Mesenchymal stem cell of Wharton's jelly (primary cell): ENCODE results near the genes ZNF718 and SLC49A3.

DNA sequence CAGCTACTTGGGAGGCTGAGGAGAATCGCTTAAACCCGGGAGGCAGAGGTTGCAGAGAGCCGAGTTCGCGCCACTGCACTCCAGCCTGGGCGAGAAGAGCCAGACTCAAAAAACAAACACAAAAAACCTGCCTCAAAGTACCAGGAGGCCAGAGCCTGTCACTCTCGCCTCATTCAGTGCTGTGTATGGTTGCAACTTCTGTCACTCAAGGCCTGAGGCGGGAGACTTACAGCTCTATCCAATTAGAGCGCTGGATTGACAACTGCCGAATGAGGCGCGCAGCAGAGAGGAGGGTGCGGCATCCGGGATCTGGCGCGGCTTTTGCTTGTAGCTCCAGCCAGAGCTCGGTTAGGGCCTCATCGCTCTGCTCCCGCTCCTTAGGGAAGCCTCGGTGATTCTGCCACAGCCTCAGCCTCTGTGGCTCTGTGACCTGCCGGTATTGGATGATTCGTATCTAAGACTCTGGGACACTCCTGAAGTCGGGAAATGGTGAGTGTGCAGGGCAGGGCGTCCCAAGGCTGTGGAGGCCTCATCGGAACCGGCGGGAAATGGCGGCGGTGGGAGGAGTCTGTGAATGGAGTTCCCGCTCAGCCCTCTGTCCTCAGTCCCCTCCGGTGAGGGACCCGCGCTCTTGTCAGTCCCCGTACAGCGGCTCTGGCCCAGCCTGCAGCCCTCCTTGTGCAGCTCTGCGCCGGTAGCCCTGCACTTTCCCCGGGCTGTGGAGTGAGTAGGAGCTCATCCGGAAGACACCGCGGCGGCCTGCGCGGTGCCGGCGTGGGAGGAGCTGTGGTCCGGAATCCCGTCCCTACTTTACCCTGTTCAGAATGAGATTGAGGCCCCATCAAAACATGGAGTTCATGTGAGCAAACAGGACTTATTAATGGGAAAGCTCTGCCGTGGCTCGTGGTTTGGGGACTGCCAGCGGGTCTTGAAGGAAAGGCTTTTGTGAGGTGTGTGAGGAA is at the start of gene ZNF718:
Gene ZNF718 (plus strand): TSS at position 317 of the 962 bp plus-strand sequence.
- CAGE, long polyA plus RNA = no peak

DNA sequence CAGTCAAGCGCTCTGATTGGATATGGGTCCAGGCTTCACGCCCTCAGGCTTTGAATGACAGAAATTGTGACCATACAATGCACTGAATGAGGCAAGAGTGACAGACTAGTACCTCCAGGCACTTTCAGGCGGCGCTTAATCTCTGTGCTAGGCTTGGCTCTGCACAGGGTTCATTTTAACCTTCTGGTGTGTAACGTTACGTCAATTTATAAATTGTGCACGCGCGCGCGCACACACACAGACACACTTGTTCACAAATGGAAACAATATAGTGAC is 24.8 kb downstream of the ZNF721 start:
- CAGE, long polyA plus RNA = no peak

DNA sequence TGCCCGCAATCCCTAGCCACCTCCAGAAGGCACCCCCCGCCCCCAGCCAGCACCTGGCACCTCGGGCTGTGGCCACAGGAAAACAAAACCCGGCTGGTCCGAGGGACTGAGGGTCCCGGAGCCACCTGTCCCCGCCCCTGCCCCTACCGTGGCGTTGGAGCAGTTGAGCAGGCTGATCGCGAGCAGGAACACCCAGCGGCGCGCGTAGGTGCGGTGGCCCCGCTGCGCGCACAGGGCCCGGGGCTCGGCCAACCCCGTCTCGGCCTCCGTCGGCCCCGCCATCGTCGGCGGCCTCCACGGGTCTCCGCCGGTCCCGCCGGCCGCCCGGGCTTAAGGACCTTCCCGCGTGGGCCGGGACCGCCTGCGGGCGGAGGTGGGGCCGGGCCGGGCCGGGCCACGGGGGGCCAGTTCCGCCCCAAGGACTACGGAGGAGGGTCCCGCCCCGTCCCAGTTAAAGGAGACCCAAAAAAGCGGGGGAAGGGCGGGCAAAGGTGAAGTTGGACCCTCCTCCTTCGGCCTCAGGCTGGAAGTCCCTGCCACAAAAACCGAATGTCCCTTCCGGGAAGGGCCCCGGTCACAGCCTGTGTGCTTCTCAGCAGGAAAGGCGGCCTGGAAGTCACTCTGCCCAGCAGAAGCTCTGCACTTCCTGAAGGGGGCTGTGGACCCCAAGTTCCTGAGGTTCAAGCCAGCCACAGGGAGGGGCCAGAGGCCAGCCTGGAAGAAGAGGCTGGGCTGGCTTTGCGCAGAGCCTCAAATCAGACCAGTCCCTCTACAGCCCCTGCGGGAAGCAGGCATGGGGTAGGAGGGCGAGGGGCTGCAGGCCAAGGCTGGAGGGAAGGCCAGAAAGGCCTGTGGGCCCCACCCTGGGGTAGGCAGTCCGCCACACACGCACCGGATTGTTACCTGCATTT is at the start of gene SLC49A3:
Gene SLC49A3 (minus strand): TSS at position 306 of the 911 bp plus-strand sequence.
- CAGE, long polyA plus RNA = no peak

DNA sequence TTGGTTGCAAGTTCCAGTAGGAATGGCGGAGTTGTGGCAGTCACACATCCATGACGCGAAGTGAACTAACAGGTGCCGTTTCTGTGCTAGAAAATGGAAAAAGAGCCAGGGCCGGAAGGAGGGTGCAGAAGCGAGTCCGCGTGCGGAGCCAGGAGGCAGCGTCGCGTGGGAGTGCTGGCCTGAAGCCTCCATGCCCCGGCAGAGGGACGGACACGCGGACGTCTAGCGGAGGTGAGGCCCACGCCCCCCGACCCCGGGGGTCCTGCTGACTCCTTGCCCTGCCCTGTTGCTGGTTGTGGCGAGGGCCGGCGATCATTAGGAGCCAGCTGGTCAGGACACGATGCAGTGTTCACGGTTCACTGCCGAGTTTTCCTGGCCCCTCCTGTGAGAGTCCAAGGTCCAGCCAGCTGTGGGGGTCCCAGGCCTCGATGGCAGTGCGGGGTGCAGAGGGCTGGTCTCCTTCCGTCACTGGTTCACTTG is 25.3 kb downstream of the PCGF3 start:
- CAGE, long polyA plus RNA = no peak

GRCh38 chr4:768829-769713 is 56.9 kb downstream of the CPLX1 start:
- CAGE, long polyA plus RNA = no peak

- CAGE, long polyA plus RNA = no peak
These were observed 36.4 kb downstream of the CPLX1 start for GRCh38 chr4:789564-789893.

DNA sequence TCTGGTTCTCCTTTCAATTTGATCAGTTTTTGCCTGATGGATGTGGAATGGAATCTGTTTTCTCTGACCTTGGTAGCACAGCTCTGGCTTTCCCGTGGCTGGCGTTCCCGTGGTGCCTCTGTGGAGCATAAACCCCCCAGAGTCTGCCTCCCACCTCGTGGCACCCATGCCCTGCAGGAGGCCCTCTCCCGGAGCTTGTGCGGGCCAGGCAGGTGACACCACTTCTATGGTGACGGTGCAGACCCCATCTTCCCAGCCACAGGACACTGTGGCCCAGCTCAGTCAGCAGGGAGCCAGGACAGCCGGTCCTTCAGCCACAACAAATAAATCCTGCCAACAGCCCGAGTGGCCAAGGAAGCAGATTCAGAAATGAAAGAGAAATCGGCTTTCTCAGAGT is 52.7 kb upstream of the CPLX1 start:
- CAGE, long polyA plus RNA = no peak

DNA sequence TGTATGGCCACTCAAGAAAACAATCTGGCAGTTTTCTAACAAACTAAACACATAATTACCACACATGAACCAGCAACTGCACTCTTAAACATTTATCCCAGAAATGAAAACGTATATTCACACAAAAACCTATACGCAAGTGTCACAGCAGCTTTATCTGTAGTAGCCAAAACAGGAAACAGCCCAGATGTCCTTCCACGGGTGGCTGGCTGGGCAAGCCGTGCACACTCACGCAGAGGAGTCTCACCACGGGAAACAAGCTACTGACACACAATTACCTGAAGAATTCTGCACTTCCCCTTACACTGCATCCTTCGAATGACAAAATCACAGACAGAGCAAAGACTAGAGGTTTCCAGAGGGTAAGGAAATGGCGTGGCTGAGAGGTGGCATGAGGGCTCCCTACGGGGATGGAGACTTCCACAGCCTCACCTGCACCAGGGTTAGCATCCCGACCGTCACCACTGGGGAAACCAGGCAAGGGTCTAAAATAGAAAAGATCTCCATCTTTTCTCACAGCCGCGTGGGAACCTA is 9.3 kb downstream of the GAK start:
- CAGE, long polyA plus RNA = no peak

DNA sequence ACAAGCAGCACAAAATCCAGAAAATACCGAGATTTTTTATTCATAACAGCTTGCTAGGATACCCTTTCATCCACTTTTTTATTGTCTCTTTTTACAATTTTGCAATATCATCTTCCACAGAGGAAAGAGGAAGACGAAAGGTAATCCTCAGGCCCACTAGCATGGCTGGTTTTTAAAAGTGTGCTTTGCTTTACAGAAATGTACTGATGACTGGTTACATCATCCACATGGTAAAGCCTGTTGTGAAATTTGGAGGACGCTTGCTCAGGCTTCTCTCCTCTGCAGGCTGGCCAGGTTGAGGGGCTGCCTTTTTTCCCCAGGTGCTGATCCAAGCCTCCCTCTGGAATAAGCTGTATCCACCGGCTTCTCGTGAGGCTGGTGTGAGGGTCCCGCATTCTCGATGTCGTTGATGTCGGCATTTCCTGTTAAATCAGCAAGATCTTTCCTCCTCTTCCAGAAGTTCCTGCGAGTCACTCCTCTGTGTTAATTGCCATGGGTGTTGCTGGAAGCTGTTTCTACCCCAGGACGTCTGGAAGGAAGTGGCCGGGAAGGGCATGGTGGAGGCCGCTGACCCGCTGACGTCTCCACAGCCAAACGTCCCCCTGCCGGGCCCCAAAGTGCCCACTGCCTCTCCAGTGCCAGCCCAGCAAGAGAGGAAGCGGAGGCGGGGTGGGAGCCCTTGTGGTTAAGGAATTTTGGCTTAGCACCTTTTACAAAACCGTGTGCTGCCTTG is 5.8 kb upstream of the DGKQ start:
- CAGE, long polyA plus RNA = no peak

- CAGE, long polyA plus RNA = no peak
These were observed 456 bp upstream of the IDUA start for GRCh38 chr4:986348-986828.

DNA sequence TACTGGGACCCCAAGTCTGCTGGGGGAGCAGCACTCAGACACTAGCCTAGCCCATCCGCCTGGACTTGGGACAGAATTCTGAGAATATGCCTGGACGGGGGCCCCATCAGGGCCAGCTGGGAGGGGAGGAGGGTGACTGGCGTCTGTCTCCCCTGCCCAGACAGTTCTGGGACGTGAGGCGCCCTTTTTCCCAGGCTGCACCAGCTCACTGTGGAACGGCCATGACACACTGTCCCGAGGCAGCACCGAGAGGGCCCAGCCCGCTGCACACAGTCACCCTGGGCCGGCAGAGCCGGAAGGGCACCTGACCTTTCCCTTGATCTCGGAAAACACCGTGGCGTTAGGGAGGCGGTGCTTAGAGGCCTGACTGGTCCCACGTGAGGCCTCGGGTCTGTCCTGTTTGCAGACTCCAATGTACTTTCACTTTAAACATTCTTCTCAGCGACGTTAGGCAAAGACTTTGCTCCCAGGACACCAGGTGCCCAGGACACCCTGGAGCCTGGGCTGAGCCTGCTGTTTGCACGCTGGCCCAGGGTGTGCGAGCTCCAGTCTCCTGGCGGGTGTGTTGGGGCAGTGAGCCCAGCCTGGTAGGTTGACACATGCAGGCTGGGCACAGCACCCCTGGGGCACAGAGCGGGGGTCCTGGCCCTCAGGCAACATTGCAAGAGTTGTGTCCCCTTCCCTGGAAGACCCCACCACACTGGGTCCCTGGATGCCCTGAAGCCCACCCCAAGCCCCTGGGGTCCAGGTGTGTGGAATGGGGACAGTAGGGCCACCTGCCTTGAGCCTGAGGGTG is 594 bp downstream of the SLC26A1 start:
- CAGE, long polyA plus RNA = no peak

GRCh38 chr4:1001977-1002200 is 8.7 kb upstream of the SLC26A1 start:
- CAGE, long polyA plus RNA = no peak

- CAGE, long polyA plus RNA = no peak
These were observed 2.5 kb upstream of the FGFRL1 start for GRCh38 chr4:1008887-1009362.

DNA sequence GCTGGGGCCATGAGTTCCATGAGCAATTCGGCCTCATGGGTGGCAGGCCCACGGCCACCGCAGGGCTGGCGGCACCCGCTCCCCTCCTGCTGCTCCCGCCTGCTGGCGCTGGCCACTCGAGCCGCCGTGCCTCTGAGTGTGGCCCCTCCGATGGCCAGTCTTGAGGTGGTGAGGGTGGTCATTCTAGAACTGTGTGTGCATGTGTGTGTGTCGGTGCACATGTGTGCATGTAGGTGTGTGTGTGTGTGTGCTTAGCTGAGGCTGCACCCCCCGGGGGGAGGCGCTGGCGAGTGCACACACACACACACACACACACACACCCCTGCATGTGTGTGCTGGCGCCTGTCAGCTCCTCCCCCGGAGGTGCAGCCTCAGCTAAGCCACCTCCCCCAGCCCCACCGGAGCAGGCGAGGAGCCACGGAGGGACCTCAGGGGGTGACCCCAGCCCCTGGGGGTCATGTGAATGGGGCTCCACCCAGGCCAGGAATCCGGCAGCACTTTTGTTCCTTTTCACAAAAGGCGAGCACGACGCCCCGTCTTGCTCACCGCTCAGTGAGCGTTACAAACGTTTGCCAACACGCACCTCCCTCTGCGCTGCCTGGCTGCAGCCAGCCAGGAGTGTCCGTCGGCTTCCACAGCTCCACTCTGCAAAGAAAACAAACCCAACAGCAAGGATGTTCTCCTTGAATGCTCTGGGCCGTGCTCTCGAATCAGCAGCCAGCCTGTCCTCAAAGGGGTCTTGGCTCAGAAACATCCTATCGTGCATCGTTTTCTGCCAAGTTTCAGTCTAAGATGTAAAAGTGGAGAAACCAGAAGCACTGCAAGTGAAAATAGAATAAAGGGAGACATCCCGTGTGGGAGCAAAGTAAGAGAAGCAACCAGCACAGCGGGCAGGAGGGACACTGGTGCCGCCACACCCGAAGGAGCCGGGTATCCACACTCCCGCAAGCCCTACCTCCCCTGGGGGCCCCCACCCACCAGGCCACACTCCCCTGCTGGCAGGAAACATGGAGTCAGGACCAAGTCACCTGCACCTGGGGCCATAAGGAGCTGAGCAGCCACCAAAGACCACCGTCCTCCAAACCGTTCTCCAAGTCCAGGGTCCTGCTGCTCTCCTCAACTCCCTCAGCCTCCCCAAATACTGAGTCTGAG is 30.1 kb downstream of the FGFRL1 start:
- CAGE, long polyA plus RNA = no peak

DNA sequence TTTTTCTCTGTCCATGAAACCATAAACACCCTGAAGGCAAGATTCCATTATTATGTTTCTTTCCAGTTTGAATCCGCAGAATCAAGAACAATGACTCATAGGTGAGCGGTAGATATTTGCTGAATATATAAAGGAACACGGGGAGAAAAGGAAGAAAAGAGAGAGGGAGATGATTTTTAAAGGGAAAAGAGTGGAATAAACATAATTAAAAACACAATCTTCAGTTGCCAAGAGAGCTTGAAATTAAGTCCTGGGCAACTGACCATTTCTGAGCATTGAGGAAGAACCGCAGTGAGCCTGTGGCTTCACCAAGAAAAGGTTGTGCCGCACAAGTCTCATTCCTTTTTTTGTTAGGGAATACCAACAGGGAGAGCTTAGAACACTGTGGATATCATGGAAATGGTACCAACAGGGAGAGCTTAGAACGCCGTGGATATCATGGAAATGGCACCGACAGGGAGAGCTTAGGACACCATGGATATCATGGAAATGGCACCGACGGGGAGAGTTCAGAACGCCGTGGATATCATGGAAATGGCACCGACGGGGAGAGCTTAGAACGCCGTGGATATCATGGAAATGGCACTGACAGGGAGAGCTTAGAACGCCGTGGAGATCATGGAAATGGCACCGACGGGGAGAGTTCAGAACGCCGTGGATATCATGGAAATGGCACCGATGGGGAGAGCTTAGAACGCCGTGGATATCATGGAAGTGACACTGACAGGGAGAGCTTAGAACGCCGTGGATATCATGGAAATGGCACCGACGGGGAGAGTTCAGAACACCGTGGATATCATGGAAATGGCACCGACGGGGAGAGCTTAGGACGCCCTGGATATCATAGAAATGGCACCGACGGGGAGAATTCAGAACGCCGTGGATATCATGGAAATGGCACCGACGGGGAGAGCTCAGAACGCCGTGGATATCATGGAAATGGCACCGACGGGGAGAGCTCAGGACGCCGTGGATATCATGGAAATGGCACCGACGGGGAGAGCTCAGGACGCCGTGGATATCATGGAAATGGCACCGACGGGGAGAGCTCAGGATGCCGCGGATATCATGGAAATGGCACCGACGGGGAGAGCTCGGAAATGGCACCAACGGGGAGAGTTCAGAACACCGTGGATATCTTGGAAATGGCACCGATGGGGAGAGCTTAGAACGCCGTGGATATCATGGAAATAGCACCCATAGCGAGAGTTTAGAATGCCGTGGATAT is 28.3 kb downstream of the SPON2 start:
- CAGE, long polyA plus RNA = no peak

GRCh38 chr4:1154043-1155370 is 17.9 kb downstream of the SPON2 start:
- CAGE, long polyA plus RNA = no peak

GRCh38 chr4:1222135-1223050 is 26.5 kb downstream of the CTBP1 start:
- CAGE, long polyA plus RNA = no peak

- CAGE, long polyA plus RNA = no peak
These were observed 14.9 kb downstream of the CTBP1 start for GRCh38 chr4:1233636-1234913.

GRCh38 chr4:1311965-1312298 is 22.2 kb downstream of the MAEA start:
- CAGE, long polyA plus RNA = no peak

GRCh38 chr4:1329262-1330418 is 17.4 kb upstream of the UVSSA start:
- CAGE, long polyA plus RNA = no peak